Bronchus fibroblast of lung (primary cell): ENCODE measurements around the gene PRDX6.

DNA sequence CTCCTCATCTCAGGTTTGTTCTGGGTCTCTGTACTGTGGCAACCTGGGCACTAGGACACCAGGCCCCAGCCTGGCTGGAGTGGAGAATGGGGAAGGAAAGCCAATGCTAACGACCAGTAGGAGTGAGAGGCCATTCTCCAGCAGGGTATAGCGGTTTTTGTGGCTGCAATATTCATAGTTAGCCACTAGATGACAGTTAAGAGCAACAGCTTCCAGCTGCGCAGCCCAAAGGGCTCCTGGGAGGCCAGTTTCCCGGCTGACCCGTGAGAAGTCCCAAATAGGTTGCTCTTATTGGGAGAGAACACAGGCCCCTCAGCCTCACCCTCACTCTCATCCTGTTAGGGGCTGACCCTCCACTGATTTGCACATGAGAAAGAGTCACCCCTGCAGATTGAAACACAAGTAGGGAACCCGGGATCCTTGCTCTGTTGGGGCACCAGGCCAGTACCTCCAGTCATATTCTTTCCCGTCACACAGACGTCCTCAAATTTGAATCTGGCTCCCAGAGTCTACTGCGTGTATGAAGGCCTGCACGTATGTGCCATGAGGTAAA lies 6.1 kb upstream of the PIGC start:
- RAMPAGE, long total RNA, result no peak

- RAMPAGE, long total RNA, result no peak
Observed at GRCh38 chr1:172704070-172704386, 45.1 kb downstream of the FASLG start.

GRCh38 chr1:172746245-172746667 lies 87.4 kb downstream of the FASLG start:
- RAMPAGE, long total RNA, result no peak

DNA sequence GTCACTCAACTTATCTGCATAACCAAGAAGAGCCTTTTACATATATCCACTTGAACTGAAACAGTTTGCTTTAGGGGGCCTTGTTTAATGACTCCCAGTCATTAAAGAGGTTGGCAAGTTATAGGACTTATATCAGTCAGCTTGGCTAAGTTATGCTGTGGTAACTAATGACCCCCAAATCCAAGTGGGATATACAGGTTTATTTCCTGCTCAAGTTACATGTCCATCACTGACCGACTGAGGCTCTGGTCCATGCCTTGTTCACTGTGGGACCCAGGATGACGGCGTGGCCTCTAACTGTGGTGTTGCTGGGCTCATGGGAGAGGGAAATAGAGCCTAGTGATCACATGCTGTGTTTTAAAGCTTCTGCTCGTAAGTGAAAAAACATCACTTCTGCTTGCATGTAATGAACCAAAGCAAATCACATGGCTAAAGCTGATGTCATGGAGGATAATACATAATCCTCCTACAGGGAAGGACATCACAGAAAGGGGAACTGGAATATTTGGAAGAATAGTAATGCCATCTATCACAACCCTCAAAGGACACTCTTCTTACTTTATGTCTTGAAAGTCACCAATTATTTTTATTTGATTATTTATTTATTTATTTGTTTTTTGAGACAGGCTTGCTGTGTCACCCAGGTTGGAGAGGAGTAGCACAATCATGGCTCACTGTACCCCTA lies 107.5 kb downstream of the FASLG start:
- RAMPAGE, long total RNA, result no peak

DNA sequence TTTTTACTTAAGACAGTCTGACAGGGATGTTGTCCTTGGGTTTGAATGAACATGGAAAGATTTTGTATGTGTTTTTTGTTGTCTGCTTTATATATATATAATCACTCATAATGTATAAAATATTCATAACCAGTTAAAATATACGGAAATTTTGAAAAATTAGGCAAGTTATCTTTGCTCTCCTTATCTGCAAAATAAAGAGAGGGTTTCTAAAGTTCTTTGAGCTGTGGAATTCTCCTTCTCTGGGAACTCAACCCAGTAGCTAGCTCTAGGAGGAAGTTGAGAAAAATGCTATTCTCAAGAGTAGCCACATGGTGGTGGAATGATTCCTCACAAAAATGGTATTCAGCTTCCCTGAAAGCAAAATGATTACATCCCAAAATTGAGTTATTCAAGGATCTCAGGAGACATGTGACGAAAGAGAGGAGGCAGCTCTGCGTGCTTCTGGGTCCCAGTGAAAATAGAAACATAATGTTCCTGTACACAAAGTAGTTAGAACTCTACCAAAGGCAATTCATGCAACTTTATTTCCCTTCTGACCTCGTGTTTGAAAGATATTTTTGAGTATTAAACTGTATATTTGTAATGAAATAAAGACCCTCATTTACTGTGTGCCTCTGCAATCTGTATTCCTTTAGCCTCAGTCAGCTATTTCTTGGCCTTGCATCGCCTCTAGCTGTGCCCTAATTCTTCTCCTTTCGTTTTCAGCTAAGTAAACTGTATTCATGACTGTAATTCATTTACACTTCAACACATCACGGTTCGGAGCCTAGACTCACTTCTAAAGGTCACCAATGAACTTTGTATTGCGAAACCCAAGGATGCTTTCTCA lies 167.2 kb downstream of the FASLG start:
- RAMPAGE, long total RNA, result no peak

DNA sequence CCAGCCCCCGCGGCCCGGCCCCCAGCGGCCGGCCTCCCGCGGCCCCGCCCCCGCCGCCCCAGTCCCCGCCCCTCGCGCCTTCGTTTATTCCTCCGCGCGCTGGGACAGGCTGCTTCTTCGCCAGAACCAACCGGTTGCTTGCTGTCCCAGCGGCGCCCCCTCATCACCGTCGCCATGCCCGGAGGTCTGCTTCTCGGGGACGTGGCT lies at the start of gene PRDX6:
TSS of gene PRDX6 (plus strand) at position 112 of the 207 bp plus-strand sequence.
- RAMPAGE, long total RNA, result start-site peak on the plus strand centred at position 131 of the sequence, 83 bp wide, 1,066 and 621 reads in 2 replicates

- RAMPAGE, long total RNA, result no peak
Observed at GRCh38 chr1:173503399-173503770, 26.2 kb downstream of the PRDX6 start.

- RAMPAGE, long total RNA, result no peak
Observed at GRCh38 chr1:173642773-173643140, 7.6 kb downstream of the TEX50 start.

- RAMPAGE, long total RNA, result no peak
Observed at GRCh38 chr1:173825152-173825484, 435 bp upstream of the CENPL start.

DNA sequence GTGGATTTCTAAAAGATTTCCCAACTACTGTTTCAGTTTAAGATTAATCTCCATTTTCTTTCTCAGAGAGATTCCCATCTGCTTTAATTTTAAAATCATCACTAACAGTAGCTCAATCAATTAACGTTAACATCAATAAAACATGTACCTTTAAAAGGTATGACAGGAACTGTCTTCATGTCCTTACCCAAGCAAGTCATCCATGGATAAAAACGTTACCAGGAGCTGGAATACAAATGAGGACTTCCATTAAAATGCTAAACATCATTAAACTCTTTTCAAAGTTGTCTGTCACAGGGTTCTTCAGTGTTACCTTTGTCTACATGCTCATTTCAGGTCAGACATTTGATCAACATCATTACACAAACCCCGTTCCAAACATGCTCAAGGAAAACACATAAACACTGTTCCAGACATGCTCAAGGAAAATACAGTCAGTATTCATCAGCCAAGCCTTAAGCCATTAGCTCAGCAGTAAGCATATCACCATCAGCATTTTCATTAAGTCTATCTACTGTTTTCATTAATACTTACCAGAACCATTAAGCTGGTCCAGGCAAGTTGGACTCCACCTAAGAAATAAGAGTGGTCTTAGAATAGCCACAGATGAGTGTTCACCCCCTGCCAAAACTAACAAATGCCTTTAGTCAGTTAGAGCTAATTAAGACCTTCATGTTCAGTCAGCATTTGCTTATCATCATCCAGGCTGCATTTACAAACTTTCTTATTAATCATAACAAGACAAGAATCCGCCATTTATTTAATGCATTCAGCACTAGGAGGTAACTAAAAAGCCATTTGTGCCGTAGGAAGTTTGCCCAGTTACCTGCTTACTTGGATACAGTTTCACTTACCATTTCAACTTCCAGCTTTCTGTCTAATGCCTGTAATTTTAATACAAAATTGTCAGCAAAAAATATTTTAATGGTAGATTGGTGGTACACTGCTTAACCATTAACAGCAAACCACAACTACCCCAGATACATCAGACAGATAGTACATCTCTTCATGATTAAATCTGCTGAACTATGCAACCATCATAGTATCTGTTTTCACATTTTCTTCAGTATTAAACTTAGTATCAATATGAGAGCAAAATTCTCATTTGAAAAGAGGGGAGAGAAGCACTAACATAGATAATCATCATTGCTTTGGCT lies 2.5 kb upstream of the ZBTB37 start:
- RAMPAGE, long total RNA, result no peak

DNA sequence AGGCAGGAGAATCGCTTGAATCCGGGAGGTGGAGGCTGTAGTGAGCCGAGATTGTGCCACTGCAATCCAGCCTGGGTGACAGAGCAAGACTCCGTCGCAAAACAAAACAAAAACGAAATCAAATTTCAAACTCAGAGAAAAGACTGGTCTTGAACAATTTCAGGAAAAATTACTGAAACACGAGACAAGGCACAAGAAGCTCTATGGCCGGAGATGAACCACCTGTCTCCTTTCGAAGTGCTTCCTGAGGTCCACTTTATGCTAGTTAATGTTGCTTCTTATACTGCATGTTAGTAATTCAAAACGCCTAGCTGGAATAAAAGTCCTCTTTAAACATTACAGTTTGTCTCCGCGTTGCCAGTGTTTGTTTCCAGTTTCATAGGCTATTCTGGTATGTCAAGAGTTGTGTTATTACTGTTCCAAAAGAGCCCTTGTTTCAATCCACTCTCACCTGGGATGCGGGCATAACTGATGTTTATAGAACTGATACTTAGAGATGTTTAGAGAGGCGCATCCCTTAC lies 1.2 kb downstream of the RC3H1 start:
- RAMPAGE, long total RNA, result no peak

- RAMPAGE, long total RNA, result no peak
Observed at GRCh38 chr1:174166775-174167346, 7.5 kb downstream of the RABGAP1L start.

GRCh38 chr1:174522635-174523209 lies 75.0 kb downstream of the GPR52 start:
- RAMPAGE, long total RNA, result no peak

DNA sequence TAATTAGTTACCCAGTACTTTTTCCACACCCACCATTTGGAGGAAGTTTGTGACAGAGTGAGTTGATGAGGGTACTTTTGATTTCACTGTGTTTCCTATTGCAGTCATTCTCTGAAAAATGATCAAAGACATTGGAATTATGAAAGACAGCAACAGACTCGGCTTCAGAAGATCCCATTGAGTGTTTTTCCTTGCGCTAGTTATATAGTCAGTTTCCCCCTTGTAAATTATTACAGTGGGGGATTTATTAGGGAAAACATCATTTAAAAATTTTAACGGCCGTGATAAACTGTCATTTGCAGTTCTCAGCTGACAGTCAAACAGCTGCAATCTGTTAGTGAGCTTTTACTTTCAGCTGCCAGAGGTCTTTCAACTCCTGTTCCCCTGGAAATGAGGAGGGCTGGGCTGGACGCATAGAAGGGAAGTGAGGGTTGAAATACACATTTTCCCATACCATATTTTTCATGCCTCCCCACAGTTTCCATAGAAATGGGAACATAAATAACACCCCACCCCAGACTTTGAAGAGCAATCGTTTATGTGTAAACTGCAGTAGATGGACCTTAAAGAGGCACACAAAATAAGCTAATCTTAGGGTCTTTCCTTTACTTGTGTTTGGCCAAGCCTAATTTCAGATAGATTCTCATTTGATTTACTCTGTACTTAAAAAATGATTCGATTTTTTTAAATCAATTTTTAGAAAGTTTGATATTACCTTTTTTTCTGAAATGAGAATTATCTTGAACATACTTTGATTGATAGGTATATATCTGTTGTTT lies 61.1 kb upstream of the CACYBP start:
- RAMPAGE, long total RNA, result no peak

GRCh38 chr1:174964021-174964996 lies 35.4 kb upstream of the CACYBP start:
- RAMPAGE, long total RNA, result no peak

- RAMPAGE, long total RNA, result no peak
Observed at GRCh38 chr1:174998143-174999115, 1.3 kb upstream of the CACYBP start.

DNA sequence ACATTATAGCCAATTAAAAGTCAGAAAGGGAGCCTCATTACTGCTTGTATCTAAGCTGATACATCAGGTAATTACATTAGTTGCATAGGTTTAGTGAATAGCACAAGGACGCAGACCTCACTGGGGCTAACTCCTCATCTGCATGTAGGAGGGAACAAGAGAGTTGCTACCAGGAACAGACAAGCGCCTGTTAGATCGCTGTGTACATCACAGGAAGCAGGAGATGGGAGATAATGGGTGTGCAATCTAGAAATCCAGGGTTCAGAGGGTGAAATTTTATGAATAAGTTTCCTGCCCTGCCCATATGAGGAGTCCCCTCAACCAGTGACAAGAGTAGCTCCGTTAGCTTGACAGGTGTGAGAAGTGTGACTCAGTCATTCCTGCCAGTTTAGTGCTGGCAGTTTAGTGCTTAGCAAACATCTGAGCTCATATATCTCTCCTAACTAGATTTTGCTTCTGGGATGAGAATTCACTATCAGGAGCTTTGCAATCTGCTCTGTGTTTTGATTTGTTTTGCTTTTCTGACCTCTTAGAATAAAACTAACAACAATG lies 96.8 kb upstream of the TNR start:
- RAMPAGE, long total RNA, result no peak

DNA sequence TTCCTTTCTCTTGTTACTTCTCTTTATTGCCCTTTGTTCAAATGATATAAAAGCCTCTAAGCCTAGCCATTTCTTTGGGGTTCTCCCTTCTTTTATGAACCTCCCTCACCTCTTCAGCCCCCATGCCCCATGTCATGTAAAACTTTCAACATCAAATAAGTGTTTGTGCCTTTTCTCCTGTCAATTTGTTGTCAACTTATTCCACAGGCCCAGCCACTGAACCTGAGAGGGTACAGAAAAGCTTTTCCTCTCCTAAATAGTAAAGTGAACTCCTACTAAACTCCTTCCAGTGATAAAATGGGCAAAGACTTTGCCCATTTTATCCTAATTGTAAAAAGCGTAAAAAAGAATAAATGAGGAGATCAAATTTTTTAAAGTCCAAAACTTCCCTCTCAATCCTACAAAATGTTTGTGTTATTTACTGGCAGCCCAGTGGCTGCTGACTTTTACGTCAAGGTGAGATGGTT lies 140.9 kb downstream of the COP1 start:
- RAMPAGE, long total RNA, result no peak

GRCh38 chr1:176068188-176068712 lies 138.8 kb downstream of the COP1 start:
- RAMPAGE, long total RNA, result no peak

- RAMPAGE, long total RNA, result no peak
Observed at GRCh38 chr1:176125198-176125755, 81.8 kb downstream of the COP1 start.